OCI-LY7 (cell line): ENCODE measurements around a stretch of chr9.

DNA sequence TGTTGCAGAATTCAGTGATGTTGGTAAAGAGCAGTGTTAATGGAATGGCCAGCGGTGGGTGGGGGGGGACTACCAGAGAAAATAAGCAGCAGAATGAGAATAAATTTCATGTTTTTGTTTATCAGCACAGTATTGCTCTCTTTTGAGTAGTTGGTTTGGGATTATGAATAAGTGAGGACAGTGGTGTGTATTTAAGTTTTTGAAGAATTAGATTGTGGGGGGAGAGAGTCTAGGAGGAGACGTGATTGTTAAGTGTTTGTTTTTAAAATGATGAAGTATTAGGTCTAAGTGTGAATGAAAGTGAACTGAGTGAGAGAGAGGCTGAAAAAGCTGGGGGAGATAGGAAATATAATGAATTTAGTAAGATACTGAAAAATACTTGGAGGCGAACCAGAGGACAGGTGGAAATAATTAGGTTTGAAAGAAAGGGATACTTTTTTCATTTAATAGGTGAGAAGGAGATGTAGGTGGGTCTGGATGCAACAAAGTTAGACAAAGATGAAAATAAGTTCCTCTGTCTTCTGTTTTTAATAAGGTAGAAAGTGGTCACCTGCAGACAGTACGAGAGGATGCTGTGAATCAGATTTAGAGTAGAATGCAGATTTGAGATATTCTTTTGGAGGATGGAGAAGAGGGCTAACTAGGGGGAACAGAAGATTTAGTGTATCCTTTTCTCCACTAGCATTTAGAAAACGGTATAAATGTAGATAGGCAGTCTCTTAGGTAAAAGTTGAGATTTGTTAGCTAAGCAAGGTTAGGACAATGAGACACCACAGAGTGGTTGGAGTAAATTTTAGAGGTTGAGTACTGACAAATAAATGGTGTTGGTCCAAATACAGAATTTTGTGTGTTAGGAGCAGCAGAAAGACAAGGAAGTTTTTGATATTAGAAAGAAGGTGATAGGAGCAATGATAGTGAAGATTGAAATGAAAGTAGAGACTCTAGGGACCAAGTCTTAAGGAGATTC is 12.2 kb downstream of the RAD23B start:
- PRO-cap = no peak
- RAMPAGE, long total RNA = no peak

DNA sequence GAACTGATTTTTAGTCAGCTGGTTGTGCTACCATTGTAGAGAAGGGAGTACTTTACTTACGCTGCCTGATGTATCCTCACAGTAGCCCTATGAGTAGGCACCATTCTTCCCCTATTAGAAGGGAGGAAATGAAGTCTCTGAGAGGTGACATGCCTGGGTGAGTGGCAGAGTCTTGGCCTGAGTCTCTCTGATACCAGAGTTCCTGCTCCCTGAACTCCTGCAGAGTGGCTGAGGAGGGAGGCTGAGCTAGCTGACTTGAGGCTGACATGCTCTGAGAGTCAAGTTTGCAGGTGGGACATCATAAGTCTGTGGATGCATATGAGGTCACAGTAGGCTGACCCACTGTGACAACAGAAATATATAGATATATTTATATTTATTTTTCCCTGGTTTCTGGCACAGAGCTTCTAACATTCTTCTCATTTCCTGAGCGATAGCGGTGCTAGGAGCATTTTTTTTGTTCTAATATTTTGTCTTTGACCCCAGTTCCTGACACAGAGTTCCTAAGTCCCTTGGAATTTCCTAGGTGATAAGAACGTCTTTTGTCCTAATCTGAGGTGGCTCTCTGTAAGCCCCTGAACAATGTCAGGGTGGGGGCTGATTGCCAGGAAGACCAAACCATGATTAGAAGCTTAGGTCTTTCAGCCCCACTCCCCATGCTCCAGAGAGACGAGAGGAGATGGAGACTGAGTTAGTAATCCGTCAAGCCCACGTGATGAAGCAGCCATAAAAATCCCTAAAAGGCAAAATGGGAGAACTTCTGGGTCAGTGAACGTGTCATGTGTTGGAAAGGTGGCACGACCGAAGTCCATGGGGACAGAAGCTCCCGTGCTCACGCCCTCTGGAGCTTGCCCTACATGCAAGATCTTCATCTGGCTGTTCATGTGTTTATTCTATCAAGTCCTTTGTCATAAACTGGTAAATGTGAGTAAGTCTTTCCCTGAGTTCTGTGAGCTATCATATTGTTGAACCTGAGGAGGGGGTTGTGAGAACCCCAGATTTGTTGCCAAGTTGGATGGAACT is 85.4 kb downstream of the RAD23B start:
- PRO-cap = no peak
- RAMPAGE, long total RNA = no peak

DNA sequence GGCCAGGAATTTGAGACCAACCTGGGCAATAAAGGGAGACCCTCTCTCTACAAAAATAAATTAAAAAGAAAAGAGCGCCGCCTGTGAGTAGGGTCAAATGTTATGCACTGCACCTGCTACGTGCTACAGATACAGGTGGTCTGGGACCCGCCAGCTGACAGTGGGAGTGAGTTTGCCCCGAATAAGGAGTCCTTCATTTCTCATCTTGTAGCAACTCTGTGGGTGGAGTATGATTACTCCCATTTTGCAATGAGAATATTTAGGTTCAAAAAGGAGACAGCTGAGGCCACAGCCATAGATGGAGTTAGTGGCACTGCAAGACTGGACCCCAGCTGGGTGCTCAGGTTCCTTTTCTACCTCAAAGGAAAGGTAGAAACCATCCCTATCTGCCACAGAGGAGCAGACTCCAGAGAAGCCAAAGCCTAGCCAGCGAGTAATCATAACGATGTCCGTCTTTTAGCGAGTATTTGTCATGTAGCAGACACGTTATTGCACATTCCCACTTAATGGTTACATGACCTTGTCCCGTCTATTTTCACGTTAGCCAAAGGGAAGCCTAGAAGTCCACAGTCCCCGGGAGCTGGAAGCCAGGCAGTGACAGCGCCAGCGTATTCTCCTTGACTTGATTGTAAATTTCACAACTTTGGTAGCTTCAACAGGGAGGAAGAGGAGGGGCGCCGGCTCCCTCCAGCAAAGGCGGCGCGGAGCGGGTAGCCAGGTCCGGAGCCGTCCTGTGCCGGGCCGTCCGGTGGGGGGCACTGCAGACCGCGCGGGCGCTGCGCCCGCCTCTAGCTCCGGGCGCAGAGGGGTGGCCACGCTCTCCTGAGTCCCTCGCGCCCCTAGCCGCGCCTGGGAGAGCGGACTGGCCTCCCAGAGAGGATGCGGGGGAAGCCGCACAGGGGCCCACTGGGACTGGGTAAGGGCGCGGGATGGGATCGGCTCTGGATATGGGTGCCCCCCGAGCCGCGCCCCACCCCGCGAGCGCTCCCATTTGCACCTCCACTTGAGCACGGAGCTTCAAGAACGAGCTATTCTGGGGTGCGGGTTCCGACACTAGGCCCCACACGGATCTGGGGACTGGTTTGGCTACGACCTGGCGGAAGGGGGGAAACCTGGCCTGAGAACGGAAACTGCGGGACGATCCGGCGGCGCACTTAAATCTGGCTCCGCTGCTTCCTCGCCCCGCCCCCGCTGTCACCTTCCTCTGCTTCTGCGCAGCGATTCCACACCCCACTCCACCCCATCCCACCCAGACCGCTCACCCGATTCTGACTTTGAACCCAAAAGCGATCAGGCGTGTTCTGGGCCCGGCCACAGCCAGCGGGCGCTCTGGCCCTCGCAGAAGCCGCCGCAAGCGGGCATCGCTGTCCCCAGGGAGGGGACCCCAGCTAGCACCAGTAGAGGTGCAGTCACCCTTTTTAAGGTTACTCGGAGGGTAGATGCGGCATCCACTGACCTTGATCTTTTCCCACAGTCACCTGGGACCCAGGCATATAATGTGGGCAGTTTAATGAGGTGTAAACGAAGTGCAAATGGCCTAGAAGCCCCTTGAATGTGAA is 24.0 kb downstream of the KLF4 start:
- PRO-cap = no peak
- RAMPAGE, long total RNA = no peak

GRCh38 chr9:107683356-107684057 is 193.9 kb upstream of the KLF4 start:
- PRO-cap = no peak
- RAMPAGE, long total RNA = no peak

GRCh38 chr9:107750622-107751020 is 261.1 kb upstream of the KLF4 start:
- PRO-cap = no peak
- RAMPAGE, long total RNA = no peak

GRCh38 chr9:107751823-107752360 is 262.3 kb upstream of the KLF4 start:
- PRO-cap = no peak
- RAMPAGE, long total RNA = no peak

GRCh38 chr9:108271760-108272615 is 583.8 kb downstream of the ACTL7B start:
- PRO-cap = no peak
- RAMPAGE, long total RNA = no peak

GRCh38 chr9:108780878-108781534 is 74.8 kb downstream of the ACTL7B start:
- PRO-cap = no peak
- RAMPAGE, long total RNA = no peak

GRCh38 chr9:108885546-108886394 is 23.7 kb downstream of the ACTL7A start:
- PRO-cap = no peak
- RAMPAGE, long total RNA = no peak

DNA sequence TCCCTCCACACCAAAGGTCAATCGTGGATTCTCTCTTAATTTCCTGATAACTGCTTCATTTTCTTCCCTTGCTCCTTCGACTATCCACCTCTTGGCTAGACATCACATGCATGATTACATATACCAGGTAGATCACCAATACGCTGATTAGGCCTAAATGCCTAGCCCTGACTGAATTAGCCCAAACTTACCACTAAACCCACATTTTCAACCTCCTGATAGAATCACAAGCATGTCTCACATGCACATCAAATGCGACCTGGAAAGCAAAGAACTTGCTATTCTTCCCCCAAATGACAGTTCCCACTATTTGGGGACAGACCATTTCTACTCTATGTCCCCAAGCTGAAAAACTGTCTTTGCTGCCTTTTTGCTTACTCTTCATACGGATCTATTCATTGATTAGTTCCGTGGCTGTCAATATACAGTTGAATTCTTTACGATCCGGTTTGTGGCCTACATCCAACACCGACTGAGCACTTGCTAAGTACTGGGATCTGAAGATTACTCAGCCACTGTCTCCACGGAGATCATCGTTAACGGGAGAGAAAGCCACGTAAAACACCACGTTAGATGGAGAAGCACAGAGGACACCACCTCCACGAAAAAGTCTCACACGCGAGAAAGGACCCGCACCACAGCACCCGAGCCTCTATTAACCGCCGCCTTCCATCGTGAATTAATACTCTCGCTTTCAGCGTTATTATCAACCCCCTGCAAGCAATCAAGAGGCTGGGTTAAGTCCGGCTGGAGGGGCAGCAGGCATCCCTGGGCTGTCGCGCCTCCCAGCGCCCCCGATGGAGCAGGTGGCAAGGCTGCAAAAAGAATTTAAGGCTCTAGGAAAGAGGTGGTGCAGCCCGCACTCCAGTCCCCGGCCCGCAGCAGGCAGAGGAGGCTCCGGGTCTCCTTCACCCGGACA is 772 bp downstream of the ELP1 start:
- PRO-cap = no peak
- RAMPAGE, long total RNA = no peak

- PRO-cap = no peak
- RAMPAGE, long total RNA = no peak
These were observed 29.2 kb downstream of the ABITRAM start for GRCh38 chr9:108963356-108963854.

GRCh38 chr9:109080812-109081011 is 39.0 kb downstream of the TMEM245 start:
- PRO-cap = no peak
- RAMPAGE, long total RNA = no peak

GRCh38 chr9:109329255-109330310 is 8.7 kb upstream of the EPB41L4B start:
- PRO-cap = no peak
- RAMPAGE, long total RNA = no peak

DNA sequence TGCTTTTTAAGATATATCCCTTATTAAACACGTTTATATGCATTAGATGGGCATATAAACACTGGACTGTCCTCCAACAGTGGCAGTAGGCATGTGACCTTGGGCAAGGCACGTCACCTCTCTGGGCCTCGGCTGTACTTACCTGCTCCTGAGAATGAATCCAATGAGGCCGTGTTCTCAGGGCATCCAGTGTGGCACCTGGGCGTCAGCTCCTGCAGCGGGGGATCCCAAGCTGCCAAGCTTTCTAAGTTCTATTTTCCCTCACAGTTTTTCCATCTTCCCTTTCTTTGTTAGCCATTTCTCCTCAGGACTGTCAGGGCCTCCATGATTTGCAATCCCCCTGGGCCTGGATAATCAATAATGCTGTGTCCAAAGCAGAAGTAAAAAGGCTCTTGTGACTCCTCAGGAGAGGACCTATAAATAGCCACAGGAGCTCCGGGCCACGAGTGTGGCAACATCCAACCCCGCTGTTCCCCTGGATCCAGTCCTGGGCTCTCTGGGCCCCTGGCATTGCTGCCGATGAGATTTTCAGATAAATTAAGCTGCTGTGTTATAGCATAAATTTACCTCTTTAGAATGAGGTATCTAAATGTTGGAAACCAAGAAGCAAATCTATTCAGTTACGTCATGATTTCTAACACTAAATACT is 76.9 kb downstream of the PTPN3 start:
- PRO-cap = no peak
- RAMPAGE, long total RNA = no peak

DNA sequence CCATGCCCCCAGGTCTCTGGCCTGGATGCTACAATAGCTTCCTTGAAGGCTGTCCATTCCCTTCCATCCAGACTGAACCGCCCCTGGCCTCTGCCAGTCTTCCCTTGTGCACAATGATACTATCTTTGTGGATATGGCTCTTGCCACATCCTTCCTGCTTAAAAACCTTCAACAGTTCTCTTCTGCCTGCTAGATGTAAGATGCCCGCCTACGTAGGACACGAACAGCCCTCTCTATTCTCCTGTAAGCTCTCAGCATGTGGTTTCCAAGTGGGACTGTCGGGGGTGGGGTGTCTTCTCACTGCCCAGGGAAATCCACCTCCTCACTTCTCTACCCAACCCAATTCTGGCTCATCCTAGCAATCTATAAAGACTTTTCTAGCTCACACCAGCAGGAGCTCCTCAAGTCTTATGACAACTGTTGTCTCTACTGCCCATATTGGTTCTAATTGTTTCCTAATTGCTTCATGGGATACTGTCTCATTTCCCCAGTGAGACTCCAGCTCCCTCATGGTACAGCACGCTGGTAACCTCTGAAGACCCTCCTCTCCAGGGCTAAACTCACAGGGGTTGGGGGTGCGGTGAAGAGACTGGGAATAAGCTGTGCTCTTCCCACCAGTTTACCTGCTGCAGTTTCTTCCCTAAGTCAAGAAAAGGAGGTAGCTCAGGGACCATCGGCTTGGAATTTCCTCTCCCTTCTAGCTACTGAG is 50.3 kb downstream of the PTPN3 start:
- PRO-cap = no peak
- RAMPAGE, long total RNA = no peak

- PRO-cap = no peak
- RAMPAGE, long total RNA = no peak
These were observed 40.2 kb upstream of the PTPN3 start for GRCh38 chr9:109538315-109538618.

DNA sequence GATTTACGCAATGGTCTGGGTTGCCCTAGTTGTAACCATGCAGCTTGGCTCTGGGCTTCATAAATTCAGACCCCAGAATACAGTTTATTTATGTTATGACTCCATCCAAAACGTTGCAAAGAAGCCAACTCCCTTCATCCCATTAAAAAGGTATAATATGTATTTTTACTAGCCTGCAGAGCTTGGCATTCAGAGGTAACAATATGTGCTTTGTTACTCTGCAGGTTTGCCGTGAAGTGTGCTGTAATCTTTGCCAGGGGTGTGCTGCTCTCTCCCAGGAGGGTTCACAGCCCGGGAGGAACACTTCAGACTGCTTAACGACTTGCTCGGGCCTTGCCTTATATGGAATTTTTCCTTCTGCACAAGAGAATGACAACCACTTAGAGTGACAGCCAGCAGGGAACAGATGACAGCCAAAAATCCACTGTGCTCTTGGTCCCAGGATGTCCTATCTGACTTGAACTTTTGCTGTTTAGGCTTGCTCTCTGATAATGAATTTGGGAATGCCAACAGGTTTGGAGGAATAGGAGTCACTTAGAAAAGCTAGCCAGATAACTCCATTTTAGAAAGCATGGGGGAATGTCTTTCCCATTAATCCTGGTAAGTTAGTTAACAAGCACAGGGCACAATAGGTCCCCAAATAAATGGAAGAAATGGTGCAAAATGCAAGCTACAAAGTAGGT is 34.1 kb upstream of the PALM2AKAP2 start:
- PRO-cap = no peak
- RAMPAGE, long total RNA = no peak

DNA sequence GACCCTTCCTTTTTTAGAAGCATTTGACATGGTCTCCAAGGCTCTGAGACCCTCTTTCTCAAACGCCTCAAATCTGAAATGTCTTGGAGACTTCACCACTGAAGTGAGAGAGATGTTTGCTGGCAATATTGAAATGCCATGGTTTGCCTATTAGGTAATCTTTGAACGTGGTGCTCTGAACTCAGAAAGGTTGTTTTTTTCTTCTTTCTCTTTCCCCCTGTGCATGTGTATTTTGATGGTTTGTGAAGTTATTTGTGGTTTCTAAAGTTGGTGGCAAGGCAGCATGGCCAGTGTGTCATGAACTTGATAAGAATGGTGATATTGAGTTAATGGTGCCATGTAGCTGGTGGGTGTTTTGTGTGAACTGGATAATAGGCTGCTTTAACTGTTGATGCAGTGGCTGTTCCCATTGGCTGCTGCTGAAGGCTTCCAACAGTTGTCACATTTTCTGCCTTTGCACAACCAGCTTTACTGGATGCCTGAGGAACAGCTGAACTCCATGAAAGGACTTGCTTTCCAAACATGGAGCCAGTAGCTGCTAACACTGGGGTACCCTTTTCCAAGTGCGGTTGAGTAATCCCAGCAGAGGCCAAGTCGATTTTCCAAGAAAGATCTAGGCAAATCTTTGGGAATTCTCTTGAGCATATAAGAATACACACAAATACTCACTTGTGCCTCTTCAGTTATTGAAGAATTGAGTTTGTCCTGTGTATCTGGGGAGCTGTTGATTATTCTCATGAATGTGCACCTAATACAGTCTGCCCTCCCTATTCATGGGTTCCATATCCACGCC is 1.8 kb downstream of the PALM2AKAP2 start:
- PRO-cap = no peak
- RAMPAGE, long total RNA = no peak

DNA sequence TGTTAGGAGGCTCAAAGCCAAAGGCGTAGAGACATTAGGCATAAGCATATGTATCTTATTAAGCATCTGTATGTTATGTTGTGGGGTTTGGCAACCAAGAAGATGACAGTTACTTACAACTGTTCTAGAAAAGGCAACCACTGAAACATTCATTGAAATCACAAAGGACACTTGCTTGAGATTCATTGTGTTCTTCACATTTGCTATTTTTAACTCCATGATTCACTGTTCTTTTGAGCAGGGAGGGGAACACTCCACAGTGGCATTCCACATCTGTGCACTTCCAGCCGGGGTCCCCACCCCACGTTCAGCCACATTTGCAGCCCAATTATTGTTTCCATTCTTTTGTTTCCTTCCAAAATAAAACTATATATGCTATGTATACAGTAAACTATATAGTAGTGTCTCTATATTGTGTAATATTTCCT is 107.1 kb downstream of the PALM2AKAP2 start:
- PRO-cap = no peak
- RAMPAGE, long total RNA = no peak

DNA sequence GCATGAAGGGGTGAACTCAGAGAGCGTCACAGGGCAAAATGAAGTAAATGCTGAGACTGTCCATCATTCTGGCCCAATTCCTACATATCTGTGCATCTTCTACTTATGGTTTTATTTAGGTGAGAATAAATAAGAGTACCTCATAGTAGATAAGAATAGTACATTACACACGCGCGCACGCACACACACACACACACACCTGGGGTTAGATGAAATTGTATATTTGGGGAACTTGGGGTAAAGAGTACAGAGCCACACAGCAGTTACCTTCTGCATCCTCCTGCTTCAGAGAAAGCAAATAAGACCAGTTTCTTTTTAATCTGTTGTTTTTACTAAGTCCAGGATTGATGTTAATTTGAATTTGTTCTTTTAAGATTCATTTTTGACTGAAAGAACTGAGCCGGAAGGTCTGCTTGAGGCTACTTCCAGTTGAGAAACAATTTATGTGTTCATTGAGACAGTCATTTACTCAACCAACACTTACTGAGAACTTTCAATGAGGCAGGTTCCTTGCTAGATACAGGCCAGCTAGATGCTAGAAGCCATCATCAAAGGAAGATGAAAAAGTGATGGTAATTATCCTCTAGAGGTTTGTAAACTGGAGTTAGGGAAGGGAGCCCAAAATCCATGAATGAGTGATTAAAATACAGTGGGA is 129.1 kb downstream of the PALM2AKAP2 start:
- PRO-cap = no peak
- RAMPAGE, long total RNA = no peak